Mesenteric fat pad (tissue), 1 donor: ENCODE results near the genes H2BC13, H2BC14, H4C13 and ZKSCAN8.

GRCh38 chr6:27518643-27519749 is 46.1 kb upstream of the ZNF184 start:
- PRO-cap: unidirectional peak, plus-strand start at chr6:27519158

GRCh38 chr6:27592337-27593109 is 119.6 kb upstream of the ZNF184 start:
- PRO-cap: no peak

DNA sequence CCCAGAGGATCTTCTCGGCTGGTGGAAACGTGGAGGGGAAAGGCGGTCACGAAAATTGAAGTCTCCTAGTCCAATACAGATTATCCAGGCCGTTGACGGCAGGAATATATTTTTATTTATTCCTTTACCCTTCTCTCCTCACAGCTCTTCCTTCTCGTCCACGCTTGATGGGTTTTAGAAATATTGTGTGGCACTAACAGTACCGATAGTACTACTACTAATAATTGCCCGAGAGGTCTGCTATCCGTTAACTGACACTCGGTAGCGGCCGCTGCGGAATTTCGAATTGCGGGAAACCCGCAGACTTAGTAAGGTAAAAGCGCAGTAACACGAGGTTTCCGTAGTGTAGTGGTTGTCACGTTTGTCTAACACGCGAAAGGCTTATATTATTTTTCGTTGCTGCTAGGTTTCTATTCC is 127.4 kb downstream of the H2BC13 start:
- PRO-cap: no peak

DNA sequence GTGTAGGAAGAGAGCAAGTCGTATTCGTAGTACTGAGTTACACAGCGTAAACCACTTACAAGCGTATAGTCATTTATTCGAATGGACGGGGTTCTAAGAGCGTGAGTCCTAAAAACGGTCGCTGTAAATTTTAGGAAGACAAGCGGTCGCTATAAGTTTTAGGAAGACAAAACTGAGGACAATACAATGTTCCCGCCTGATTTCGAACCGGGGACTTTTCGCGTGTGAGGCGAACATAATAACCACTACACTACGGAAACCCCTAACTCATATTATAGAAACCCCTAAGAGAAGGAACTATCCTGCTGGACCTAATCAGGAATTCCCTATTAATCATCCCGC is 79.4 kb downstream of the H2BC13 start:
- PRO-cap: no peak

GRCh38 chr6:27807391-27808079 is at the start of gene H2BC13:
H2BC13 (minus strand) TSS chr6:27807929.
- PRO-cap: no peak

- PRO-cap: no peak
These were observed at the start of gene H2BC14 for GRCh38 chr6:27814896-27815818. H2BC14 (plus strand) TSS chr6:27815022.

- PRO-cap: no peak
These were observed 617 bp downstream of the H4C12 start for GRCh38 chr6:27830457-27831428.

DNA sequence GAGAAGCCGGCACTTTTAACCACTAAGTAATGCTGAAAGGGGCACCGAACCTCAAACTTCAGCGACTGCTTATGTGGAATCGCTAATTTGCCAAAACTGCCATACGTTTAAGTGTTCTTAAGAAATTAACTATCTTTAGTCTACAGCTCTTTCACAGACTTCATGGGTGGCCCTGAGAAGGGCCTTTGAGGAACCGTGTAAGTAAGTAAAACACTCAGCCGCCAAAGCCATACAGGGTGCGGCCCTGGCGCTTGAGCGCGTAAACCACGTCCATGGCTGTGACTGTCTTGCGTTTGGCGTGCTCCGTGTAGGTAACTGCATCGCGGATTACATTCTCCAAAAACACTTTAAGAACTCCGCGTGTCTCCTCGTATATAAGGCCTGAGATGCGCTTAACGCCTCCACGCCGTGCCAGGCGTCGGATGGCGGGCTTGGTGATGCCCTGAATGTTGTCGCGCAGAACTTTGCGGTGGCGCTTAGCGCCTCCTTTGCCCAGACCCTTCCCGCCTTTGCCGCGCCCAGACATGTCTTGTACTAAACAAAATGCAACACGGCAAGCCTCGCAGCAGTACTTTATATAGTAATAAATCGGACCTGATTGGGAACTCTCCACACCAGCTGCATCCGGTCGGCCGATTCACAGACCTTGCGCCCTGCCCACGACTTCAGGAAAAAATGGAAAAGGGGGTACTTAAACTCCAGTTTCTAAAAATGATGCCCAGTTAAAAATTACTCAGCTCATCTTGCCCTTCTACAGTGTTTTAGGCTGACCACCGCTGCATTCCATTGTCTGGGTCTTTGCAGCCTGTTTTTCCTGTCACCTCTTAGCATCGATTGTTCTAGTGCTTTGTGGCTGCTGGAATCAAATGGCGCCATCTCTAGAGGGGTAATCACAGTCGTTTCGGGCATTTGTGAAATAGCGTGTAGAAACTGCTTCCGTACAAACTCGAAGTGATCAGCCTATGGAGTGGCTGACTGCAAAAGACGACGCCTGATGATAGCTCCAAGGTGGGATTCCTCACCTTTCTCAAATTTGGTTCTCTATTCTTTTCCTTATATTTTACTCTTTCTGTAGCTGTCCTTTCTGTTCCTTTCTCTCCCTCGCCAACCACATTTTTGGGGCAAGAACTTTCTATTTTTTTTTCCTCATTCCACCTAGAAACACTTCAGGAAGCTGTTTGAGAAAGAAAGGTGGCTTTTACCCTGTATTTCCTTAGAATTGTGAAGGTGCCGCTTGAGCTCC is at the start of gene H4C13:
Gene H4C13 (minus strand): TSS at position 550 of the 1,243 bp plus-strand sequence.
- PRO-cap: no peak

DNA sequence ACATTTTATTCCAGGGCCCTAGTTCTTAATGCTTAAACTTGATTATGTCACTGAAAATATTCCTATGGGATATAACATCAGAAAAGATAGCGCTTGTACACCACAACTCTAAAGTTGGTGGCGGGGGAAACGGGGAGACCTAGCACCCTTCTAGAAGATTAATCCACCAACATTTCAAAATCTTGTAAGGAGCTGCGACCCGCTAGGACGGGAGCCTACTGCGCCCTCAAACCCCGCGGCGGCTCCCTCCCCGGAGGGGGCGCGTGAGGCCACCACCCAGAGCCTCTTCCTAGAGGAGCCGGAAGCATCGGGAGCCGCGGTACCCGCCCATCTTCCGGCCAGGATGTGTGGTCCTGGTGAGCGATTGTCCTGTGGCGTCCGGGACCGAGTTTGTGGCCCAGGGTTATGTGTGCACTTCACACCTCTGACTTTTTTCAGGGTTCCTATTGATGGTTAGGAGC is 10.5 kb downstream of the ZNF165 start:
- PRO-cap: no peak

GRCh38 chr6:28141298-28142631 is at the start of gene ZKSCAN8:
ZKSCAN8 (plus strand) TSS chr6:28141883.
- PRO-cap: unidirectional peak, plus-strand start at chr6:28141909

DNA sequence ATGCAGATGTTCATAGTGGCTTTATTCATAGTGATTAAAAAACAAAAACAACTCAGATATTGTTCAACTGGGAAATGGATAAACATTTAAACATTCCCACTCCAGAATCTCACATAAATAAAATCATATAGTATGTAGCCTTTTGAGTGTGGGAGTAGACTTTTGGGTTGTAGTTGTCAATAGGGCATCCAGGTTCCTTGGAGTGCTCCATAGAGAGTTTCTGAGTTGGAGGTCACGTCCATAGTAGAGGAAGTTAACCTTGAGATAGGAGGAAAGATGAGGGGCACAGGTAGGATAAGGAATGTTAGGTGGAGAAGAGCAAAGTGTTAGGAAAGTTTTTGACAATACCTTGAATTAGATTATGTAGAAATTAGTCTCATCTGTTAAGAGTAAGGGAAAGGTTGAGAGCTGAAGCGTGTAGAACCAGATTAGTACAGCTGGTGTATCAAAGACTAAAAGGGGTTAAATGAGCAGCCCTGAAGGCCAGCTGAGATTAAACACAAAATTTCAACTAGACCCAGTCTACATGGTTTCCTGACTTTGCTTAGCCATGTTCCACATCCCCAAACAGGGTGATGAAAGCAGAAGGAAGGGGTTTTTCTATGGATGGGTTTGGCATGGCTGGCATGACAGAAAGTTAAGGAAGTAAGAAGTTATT is 6.0 kb downstream of the ZKSCAN8 start:
- PRO-cap: no peak

DNA sequence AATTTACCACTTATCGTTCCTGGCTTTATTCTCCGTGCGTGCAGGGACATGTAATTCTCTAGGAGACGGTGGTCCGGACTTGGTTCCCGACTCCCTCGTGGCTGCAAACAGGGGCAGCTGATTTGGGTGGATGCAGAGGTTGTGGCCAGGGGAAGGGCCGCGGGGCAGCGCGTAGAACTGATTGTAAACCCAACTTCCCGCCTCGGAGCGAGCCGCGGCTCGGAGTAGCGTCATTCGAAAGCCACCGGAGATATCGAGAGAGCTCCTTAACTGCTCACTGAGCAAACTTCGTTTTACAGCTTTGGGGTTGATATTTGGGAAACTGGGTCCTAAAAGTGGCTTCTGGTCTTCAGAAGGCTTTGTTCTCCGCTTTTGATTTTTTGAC is 17.5 kb upstream of the ZSCAN9 start:
- PRO-cap: no peak

DNA sequence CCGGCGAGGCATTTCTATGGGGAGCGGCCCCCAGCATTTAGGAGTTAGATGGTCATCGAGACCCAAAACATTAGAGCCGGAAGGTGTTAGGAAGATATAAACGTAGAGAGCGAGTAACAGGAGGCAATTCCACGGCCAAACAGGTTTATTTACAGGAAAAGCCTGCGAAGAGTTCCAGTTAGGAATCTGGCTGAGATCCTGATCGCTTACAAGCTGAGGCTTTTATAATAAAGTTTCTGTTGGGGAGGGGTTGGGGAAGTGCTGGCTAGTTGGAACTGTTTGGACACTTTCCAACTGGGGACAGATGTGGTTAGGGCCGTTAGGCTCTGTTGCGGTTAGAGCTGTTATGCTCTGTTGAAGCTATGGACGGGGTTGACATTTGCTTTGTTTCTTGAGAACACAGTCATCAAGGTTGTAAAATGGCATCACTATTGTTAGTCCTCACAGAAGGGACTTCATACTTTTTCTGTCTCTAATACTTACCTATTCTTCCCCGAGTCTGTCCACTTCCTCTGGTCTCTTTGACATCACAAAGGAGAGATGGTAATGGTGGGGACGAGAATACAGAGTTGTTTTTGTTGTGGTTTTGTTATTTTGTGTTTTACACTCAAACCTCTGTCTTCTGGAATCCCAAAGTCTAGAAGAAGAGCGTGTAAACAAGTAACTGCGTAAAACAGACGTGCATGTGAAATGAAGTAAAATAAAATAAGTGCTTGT is 517 bp upstream of the ZSCAN31 start:
- PRO-cap: no peak

DNA sequence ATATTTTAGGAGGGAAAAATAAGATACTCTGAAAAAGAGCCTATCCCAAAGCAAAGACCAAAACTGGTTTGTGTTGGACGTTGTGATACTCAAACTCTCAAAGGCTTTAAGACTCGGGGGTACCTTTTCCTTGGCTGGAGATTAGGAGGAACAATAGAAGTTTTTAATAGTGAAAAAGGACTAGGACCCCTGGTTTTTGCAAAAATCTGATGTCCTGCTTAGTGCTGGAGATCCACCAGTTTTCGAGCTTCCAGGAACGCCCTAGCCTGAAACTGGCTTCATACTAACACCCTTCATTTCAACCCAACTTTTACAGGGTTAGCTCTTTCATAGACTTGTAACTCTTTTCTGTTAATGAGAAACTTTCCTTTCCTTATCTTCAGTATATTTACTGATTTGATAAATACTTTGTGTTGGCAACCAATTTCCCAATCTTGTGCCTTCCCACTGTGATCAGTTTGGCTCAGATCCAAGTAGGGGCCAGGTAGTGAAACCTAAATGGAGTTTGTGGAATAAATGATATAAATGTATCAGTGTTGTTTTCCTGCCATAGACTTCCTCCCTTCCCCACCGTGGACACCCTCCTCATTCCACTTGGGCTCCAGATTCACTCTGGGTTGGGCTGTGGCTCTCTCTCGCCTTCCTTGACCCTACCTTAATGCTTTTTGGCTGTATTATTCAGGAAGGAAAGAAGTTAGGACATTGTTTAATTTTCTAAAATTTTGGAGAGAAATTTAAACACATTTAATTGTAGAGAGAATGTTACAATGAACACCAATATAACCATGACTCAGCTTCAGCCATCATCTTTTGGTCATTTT is 1.2 kb downstream of the ZKSCAN3 start:
- PRO-cap: no peak

- PRO-cap: no peak
These were observed 3.7 kb upstream of the ZSCAN23 start for GRCh38 chr6:28446641-28447643.

DNA sequence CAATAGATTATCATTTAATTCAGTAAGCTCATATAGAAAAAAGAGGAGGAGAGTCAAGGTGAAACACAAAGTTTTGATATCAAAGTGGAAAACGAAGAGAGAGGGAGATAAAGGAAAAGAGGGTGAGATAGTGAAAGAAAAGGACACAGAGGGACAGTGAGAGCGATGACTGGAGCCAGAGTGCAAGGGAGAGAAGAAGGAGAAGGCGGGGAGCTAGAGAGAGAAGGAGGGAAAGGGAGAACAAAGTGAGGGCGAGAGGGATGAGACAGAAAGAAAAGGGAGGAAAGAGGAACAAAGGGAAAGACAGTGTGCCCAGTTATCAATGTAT is 27.7 kb downstream of the GPX5 start:
- PRO-cap: no peak

DNA sequence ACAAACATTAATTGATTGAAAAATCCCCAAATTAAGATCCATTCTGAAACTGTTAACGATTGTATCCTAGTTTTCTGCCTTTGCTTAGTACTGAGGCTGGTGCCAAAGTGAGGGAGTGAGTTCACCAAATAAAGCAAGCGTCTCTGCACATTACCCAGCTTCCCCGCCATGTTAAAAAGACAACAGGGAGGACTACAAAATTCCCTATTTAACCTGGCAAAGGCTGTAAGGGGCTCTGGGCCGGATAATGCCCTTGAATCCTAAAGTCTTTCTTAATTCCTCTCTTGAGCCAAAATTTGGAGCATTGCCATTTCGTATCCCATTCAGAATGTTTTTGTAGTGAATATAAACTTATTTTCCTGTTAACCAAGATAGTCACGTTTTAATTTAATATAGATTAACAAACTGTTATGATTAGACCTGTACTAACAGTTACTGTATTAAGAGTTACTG is 62.0 kb upstream of the SCAND3 start:
- PRO-cap: no peak

DNA sequence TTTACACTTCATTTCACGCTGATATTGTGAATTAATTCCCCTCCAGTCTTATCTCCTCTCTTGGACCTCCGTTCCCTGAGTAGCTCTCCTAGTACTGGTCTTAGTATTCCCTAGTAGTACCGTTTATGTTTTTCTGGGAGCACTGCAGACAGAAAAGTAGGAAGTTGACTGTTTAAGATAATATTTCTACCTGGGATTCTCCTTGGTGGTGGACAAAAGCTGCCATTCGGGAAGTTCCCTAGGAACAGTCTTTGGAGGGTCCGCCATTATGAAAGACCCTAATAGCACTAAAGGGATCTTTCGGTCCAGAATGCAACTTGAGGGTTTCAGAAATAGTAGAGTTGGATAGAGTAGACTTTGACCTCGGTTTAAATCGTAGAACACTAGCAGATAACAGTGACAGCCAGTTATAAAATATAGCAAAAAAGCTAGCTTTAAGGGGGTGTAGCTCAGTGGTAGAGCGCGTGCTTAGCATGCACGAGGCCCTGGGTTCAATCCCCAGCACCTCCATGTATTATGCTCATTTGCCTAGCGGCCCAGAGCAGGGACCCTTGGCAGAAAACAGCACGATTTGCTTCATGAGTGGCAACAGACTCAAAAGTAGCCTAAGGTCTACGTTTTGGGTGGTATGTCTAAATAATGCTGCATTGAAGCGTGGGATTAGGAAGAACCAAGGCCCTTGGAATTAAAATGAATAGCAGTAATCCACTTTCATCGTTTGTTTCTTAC is 123.2 kb upstream of the SCAND3 start:
- PRO-cap: no peak

DNA sequence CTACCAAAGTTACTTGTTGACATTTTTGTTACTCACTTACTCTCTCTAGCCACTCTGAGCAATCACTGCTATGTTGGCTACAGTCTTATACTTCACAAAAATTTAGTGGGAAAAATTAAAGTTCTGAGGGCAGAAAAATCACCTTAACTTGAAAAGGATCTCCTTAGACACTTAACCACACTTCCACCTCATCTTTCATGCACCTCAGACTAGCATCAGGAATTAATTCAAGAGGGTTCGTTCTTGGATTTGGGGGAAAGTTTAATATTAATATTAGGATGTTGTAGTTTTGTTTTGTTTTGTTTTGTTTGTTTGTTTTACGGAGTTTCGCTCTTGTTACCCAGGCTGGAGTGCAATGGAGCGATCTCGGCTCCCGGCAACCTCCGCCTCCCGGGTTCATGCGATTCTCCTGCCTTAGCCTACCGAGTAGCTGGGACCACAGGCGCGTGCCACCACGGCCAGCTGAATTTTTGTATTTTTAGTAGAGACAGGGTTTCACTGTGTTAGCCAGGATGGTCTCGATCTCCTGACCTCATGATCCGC is 133.3 kb upstream of the SCAND3 start:
- PRO-cap: no peak

DNA sequence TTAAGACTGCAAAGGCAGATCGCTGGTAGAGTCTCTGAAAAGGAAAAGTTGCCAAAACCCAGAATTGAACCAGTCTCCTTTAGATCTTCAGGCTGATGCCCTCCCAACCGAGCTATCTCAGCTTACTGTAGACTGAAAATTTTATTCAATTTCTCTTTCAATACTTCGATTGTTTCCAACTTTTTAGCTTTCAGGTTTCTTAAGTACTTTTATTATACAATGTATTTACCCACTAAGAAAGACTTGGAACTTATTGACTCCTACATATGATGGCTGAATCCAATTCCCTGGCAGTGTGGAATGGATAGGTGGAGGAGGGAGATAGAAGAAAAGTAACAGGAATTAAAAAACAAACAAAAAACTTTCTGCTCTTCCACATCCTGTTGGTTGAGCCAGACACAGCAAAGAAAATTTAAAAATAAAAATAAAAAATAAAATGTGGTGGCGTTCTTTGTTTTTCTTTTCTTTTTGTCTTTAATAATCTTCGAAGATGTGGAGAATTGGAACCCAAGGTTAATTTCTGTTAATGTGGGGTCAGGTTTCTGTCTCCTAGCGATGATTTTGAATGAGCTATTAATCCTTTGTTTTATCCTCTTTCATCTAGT is 140.0 kb upstream of the SCAND3 start:
- PRO-cap: no peak